ENCODE measurements around a stretch of chr9.

- PRO-cap: no peak
- RAMPAGE, long total RNA: no peak
- RRBS: no CpG with 5 or more reads among the region's 8 CpGs
Observed at GRCh38 chr9:271909-272686, 57.4 kb downstream of the DOCK8 start.

DNA sequence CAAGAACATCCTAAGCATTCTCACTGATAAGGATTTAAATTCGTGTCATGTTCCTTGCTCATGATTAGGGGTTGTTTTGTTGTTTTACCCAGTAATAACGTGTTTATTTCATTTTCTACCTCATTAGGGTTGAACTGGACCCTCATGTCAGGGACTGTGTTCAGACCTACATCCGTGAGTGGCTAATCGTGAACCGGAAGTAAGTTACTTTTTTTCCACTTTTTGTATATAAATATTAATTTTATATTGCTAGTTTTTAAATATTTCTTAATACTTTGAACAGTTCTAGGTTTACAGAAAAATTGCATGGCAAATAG lies 74.7 kb downstream of the DOCK8 start:
- PRO-cap: no peak
- RAMPAGE, long total RNA: no peak
- RRBS: no CpG with 5 or more reads among the region's 5 CpGs

GRCh38 chr9:447145-448071 lies 57.1 kb upstream of the KANK1 start:
- PRO-cap: no peak
- RAMPAGE, long total RNA: no peak
- RRBS: no CpG with 5 or more reads among the region's 5 CpGs

- PRO-cap: no peak
- RAMPAGE, long total RNA: no peak
- RRBS: no CpG with 5 or more reads among the region's 4 CpGs
Observed at GRCh38 chr9:463612-463858, 41.0 kb upstream of the KANK1 start.

DNA sequence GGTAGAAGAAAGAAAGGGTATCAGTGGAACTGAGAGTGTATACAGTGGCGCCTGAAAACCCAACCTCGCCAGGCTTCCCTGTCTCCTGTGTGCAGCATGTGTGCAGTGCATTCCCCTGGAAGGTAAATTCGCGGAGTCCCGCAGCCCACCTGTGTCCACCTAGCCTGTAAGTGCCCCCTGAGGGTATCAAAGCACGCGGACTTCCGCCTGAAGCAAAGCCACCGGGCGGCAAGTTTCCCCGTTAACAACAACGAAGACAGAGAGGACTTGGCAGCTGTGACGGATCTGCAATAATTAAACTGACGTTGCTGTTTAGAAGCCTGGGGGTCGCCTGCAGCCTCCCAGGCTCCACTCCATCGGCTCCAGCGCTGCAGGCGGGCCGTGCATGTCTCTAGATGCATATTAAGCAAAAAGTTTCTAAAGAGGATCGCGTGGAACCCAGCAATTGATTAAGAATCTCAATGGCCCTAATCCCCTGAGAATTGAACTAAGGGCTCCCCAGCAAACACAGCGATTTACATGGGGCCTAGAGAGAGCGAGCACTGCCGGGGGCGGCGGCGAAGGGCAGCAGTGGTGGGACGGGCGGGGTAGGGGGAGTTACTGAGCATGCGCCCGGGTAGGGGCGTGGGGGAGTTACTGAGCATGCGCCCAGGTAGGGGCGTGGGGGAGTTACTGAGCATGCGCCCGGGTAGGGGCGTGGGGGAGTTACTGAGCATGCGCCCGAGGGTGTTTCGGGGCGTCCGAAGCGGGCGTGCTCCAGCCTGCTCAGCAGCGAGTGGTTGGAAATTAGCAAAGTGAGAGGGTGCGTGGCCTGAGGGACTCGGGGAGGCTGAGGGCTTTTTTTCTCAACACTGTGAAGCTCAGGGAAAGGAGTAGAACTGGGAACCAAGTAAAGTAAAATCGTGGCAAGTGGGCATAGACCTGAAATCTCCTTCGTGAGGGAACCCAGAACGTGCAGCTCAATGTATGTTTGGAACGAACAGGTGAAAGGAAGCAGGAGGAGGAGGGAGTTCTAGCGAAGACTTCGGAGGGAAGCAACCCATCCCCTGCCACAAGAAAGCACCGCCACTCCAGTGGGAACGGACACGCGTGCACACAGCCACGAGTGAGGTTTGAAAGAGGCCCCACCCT lies 34.6 kb upstream of the KANK1 start:
- PRO-cap: no peak
- RAMPAGE, long total RNA: no peak
- RRBS: no CpG with 5 or more reads among the region's 58 CpGs

- PRO-cap: no peak
- RAMPAGE, long total RNA: no peak
- RRBS: no CpG with 5 or more reads among the region's 7 CpGs
Observed at GRCh38 chr9:585266-585927, 80.9 kb downstream of the KANK1 start.

DNA sequence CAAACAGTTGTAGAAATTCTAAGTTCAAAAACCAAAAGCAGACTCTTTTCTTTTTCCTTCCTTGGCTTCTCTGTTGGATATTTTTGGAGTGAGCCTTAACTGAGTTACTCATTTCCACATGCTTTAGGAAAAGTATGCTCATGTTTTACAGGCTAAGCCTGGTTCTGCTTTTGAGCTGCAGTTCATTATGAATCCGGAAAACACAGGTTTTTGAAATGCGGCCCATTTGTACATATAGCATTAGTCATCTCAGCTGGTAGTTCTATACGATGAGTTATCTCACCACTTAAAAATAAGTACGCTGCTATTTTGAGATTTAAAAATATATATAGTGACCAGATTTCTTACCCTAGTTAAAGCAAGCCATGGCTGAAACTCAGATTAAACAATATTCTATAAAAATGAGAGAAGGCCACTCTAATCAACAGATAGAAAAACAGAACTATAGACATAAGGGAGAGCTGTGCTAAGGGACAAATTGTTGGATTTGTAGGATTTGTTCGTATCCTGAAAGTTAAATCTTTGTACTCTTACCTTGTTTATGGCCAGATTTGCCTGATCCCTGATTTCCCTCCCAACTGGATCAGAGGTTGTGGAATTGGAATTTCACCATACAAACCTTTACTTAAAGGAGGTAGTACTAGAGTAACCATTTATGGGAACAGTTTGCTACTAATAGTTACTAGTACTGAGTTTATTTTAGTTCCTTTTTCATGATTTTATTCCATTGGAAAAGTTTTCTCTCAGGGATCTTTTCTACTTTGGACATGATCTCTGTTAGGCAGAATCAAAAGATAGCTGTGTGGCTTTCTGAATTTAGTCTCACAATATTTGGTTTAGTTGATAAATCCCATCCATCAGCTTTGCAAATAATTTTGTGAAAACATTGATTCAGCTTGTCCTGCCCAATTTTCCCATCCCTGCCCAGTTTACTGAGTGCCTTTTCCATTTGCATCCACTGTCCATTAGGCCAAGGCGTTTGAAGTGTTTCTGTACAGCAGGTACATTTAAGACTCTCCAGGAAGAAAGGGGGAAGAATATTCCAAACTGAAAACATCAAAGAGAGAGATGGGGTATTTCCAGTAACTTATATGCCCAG lies 156.2 kb upstream of the DMRT1 start:
- PRO-cap: no peak
- RAMPAGE, long total RNA: no peak
- RRBS: no CpG with 5 or more reads among the region's 6 CpGs

DNA sequence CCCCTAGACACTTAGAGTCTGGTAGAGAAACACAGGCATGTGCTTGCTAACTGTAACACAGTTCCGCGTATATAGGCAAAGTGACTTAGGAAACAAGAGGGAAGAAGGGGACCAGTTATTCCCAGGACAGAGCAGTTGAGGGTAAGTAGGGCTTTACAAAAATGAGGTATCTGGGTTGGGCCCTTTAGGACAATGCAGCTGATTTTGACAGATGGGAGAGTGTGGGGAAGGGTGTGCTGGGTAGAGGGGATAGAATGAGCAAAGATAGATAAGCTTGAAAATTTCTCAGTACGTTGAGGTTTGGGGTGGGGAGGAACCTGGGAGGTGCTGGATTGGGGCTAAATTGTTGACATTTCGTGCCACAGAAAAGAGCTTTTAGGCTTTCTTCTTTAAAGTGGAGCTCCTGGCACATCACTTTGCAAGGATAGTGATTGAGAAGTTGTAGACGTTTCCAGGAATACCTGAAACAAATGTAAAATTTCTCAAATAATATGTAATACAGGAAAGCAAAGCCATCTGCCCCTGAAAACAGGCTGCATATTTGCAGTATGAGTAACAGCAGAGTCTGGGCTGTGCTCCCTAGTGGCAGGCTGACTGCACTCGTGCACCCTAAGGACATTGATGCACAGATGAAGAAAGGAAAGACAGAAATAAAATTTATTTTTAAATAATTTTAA lies 145.0 kb upstream of the DMRT1 start:
- PRO-cap: no peak
- RAMPAGE, long total RNA: no peak
- RRBS: no CpG with 5 or more reads among the region's 6 CpGs

GRCh38 chr9:752377-752643 lies 89.2 kb upstream of the DMRT1 start:
- PRO-cap: no peak
- RAMPAGE, long total RNA: no peak
- RRBS: no CpG with 5 or more reads among the region's 5 CpGs

- PRO-cap: no peak
- RAMPAGE, long total RNA: no peak
- RRBS: no CpG with 5 or more reads among the region's 7 CpGs
Observed at GRCh38 chr9:818071-818687, 23.3 kb upstream of the DMRT1 start.

DNA sequence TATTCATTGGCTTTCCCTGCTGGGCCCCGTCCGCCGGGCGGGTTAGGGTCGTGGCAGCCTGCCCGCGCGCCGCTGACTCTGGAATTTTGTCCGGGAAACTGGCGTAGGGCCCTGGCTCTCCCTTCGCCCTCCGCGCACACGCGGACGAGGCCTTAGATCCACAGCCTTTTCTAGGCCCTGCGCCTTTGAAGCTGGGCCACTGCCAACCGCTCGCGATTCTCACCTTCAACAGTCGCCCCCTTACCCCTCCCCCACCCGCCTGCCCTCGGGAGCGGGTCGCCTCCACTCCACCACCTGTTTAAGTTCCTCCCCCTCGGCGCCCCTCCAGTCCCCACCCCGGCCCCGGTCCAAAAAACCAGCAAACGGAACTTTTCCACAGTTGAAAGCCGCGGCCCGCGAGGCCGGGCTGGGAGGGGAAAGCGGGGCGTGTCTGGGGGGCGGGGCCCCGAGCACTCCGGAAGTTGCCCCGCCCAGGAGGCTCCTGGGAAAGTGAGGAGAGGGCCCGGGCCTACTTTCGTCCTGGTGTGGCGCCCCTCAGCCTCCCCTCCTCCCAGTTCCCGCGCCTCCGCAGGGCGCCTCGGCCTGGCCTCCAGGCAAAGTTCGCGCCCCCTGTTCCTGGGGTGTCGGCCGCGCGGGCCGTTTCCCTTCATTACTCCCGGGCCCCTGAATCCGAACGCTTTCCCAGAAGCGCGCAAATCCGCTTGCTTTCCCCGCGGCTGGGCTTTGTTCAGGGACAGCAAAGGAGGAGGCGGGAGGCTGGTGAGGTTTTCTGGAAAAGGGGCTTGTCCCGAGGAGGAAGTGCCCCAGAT lies 4.6 kb upstream of the DMRT3 start:
- PRO-cap: no peak
- RAMPAGE, long total RNA: no peak
- RRBS: 4% methylated on average over 20 of the region's 67 CpGs

- PRO-cap: no peak
- RAMPAGE, long total RNA: no peak
- RRBS: no CpG with 5 or more reads among the region's 12 CpGs
Observed at GRCh38 chr9:1047503-1047823, 2.7 kb upstream of the DMRT2 start.

DNA sequence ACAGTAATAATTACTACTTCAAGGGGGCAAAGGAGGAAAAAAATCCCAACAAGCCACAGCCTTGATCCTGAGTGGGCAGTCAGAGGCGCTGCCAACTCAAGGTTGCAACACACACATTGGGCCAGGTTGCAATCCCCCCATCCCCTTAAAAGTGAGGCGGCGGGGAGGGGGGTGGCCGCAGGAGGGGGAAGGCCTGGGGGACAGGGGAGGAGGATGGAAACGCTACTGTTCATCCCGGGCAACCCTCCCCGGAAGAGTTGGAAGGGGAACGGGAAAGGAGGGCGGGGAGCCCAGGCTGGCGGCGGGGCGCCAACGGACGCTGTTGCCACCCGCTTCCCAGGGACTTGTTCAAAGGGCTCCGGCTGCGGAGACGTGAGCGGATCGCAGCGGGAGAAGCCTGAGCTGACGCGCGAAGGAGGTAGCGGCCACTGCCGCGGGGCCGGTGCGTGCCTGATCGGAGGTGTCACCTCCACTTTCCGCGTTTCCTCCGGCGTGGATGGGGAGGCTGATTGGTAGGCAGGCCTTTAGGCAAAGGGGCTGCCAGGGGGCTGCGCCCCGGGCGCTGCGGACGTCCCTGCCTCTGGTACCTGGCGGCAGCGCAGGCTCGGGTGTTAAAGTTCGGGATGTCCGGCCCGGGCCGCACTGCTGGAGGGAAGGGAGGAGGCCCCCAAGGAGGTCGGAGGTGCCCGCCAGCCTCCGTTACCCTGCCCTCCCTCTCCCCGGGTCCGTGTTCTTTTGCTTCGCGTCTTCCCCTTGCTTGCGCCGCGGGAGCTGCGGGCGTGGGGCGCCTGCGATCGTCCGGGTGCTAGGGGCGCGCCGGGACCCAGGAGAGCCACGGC lies 774 bp downstream of the SMARCA2 start:
- PRO-cap: unidirectional peak, plus-strand start at position 274 of the sequence
- RAMPAGE, long total RNA: no peak
- RRBS: 1% methylated on average over 49 of the region's 66 CpGs

DNA sequence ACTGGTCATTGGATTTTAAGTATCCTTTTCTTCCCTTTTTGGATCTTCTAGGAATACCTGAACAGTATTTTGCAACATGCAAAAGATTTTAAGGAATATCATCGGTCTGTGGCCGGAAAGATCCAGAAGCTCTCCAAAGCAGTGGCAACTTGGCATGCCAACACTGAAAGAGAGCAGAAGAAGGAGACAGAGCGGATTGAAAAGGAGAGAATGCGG lies 43.0 kb downstream of the SMARCA2 start:
- PRO-cap: no peak
- RAMPAGE, long total RNA: no peak
- RRBS: no CpG with 5 or more reads among the region's 4 CpGs

GRCh38 chr9:2124479-2125149 lies 109.5 kb downstream of the SMARCA2 start:
- PRO-cap: no peak
- RAMPAGE, long total RNA: no peak
- RRBS: no CpG with 5 or more reads among the region's 14 CpGs

DNA sequence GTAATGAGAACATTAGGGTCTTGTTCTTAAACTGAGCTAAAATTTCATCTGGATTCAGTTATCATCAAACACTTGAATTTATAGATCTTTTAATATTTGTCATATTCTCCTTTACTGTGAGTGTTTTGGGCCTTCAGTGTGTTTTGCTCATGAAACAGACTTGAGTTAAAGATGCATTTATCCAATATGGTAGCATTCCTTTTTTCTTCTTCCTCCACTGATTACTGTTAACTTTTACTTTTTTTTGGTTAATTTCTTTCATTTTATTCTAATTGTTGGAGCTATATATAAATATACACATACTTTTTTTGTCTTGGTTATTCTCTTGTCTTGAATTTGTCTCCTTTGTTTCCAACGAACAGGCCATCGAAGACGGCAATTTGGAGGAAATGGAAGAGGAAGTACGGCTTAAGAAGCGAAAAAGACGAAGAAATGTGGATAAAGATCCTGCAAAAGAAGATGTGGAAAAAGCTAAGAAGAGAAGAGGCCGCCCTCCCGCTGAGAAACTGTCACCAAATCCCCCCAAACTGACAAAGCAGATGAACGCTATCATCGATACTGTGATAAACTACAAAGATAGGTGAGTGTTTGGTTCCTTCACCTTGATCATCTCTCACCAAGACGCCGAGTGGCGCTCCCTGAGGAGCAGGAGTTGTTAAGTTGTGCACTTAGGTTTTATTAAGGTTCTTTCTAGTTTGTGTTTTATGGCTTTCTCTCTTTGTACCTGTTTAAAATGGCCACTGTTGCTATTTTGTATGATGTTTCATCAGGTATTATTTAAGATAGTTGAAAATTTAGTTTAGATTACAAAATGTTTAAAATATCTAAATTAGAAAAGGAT lies 146.4 kb downstream of the SMARCA2 start:
- PRO-cap: no peak
- RAMPAGE, long total RNA: no peak
- RRBS: no CpG with 5 or more reads among the region's 13 CpGs

GRCh38 chr9:2620107-2620531 lies 1.5 kb upstream of the VLDLR start:
- PRO-cap: no peak
- RAMPAGE, long total RNA: no peak
- RRBS: no CpG with 5 or more reads among the region's 3 CpGs

DNA sequence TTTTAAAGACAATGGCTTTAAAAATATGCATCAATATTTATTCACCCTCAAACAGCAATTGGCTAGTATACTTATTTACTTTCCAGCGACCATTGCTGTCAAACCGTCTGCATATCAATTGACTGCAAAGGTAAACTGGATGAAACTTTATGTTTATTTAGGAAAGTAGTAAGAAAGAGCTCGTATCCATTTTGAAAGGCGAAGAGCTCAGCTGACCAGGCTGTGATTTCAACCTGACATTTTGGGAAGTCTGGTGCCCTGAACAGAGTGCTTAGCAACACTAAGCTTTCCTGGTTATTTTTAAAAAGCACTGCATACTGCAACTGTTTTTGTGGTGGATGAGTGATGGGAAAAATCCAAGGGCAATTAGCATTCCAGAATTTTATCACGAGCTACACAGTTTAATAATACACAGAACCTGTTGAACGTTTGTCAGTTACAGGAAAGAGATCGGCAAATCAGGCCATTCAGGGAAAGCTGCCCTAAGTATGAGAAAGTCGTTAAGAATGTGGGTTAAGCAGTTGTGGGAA lies 26.0 kb downstream of the PUM3 start:
- PRO-cap: no peak
- RAMPAGE, long total RNA: no peak
- RRBS: no CpG with 5 or more reads among the region's 8 CpGs

DNA sequence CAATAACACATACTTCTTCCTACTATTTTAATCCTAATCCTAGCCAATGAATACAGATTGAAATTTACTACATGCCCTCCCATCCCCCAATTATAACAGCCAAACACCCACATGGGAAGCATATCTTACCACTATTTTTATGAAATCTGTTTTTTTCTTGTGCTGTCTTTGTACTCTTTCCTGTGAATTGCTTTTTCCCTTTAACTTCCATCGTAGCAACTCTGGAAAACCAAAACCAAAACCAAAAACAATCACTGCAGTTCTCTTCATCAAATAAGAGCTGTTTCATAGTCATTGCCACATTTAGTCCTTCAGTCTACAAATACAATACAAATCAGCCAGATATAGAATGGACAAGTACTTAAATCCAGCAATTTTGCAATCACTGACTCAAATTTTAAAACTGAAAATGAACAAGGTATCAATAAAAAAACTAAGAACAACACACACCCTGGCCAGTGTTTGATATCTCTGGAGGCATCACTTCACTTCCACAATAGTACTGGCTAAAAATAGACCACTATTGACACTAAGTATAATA lies 5.5 kb downstream of the PUM3 start:
- PRO-cap: no peak
- RAMPAGE, long total RNA: no peak
- RRBS: no CpG with 5 or more reads among the region's 1 CpG

- PRO-cap: no peak
- RAMPAGE, long total RNA: no peak
- RRBS: no CpG with 5 or more reads among the region's 5 CpGs
Observed at GRCh38 chr9:3486313-3486814, 39.4 kb downstream of the RFX3 start.